Endothelial cell (in vitro differentiated cells): ENCODE measurements around the gene ZBTB18.

DNA sequence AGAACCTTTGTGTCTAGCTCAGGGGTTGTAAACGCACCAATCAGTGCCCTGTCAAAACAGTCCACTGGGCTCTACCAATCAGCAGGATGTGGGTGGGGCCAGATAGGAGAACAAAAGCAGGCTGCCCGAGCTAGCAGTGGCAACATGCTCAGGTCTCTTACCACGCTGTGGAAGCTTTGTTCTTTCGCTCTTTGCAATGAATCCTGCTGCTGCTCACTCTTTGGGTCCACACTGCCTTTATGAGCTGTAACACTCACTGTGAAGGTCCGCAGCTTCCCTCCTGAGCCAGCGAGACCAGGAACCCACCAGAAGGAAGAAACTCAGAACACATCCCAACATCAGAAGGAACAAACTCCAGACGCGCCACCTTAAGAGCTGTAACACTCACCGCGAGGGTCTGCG, 151.3 kb upstream of the GREM2 start:
- PRO-cap: no peak

DNA sequence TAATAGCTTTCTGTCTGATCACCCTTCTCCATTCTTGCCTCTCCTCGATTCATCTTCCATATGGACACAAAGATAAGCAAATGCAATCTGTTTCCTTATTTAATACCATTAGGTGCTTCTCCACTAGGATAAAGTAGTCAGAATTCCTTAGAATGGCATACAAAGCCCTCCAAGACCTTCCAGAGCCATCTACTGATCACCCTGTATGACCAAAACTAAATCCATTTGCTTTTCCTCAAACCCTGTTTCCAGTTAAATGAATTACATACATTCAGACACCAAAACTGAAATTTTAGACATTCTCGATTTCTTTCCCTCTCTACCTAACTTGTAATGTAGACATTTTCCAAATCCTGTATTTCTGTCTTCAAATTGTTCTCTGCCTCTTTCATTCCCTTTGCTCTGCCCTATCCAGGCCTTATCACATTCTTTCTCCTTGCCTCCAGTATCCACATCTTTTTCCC, 16.8 kb downstream of the CHML start:
- PRO-cap: no peak

DNA sequence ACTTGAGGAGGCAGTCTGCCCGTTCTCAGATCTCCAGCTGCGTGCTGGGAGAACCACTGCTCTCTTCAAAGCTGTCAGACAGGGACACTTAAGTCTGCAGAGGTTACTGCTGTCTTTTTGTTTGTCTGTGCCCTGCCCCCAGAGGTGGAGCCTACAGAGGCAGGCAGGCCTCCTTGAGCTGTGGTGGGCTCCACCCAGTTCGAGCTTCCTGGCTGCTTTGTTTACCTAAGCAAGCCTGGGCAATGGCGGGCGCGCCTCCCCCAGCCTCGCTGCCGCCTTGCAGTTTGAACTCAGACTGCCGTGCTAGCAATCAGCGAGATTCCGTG, 52.0 kb upstream of the MAP1LC3C start:
- PRO-cap: unidirectional peak, plus-strand start at position 231 of the sequence

- PRO-cap: no peak
Measured at GRCh38 chr1:243248721-243249384, 6.2 kb downstream of the CEP170 start.

DNA sequence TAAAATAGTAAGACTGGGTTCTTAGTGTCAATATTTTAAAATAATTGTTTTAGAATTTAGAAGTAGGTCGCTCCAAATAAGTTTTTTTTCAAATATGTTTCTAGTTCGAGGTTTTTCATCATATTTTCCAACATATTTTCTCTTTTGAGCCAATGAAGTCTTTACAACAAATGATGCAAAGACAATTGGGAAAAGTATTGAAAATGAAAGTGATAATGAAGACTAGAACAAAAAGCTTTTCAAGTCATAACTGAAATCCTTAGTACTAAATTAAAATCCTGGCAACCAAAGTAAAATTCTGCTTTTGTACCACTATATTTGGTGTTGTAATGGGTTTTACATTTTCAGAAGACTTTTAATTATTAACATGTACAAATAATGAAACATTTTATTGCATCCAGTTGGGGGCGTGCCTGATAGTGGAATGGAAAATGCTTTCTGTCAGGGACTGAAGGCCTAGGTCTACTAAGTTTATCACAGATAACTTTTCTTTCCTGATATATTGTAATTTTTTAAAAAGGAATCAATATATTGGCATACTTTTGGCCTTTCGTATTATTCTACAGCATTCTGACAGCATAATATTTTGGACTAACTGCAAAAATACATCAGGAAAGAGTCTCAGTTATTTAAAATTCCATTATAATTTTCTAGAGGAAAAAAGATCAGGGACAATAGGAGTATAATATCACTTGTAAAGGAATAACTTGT, 89.4 kb downstream of the SDCCAG8 start:
- PRO-cap: no peak

- PRO-cap: no peak
Measured at GRCh38 chr1:243454622-243454967, 198.8 kb downstream of the SDCCAG8 start.

DNA sequence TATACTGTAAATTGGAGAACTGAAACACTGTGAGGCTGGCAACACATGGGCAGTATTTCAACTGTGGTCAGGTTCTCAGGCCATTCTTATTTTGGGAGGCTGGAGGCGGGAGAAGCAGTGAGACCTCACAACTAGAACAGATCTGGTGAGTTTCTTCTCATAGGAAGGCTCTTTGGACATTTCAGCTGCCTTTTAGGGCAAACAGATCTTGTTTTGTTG, 216.0 kb downstream of the SDCCAG8 start:
- PRO-cap: no peak

DNA sequence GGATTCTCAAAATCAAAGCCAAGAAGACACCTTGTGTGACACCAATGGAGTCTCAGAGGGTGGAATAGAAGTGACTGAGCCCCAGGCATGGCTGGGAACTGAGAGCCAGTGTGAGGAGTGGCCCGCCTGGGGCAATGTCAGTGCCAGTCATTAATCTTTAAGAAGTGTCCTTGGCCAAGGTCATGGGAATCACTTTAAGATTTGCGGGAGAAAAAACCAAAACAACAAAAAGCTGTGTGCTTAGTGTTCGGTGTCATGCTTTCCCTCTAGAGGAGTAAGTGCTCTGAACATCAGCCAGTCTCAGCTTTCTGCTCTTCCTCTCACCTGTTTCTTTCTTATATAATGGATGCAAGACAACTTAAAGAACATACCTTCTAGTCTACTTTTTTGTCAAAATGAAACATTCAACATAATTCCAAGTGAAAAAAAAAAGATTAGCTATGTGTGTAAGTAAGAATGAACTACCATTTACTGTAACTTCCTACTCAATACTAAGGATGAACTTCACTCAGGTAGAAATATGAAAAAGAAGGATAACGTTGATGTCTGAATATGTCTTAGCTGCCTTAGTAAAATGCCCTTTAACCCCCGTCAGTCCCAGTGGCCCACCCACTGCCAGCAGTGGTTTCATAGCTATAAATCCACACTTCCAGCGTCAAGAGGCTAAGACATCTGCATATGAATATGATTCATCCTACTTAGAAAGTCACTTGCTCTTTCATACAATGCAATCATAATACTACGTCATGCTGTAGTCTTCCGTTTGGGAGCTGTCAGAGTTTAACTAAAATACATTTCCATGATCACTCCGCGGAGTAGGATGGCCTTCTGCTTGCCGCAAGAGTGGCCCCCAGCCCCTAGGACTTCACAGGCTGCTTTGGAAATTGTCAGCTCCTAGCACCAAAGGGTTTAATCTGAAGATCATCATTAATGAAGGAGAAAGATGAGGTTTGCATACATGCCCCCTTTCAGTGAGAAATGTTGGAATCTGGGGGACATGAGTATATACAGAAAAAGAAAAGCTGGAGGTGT, 247.2 kb downstream of the SDCCAG8 start:
- PRO-cap: no peak

DNA sequence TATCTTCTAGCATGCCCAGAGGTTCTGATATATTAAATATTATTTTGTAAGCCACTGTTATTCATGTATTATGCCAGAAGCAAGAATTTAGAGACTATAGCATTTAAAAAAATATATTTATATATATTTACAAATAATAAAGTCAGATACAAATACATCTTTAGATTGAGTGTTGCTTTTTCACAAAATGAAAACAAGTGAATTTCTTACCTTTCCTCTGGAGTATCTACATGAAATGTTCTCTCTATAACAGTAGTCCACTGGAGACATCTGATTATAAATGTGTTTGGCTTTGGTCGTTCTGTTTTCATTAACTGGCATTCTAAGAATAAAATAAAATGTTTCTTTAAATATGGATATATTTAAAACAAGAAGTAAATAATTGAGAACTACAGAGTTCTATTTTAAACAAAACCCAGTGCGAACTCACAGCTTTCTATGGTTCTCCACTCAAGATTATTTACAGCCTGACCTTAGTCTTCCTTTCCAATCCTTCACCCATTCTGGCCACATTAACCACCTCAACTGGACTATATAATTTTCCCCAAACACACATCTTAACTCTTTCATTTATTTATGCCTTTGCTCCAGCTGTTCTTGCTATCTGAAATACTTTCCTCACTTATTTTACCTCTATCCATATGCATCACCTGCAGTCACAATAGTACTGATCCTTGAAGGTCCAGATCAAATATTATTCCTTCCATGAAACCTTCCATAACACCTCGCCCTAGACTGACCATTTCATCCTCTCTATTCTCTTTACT, 185.3 kb downstream of the AKT3 start:
- PRO-cap: no peak

GRCh38 chr1:243787596-243788287, 62.3 kb downstream of the AKT3 start:
- PRO-cap: no peak

DNA sequence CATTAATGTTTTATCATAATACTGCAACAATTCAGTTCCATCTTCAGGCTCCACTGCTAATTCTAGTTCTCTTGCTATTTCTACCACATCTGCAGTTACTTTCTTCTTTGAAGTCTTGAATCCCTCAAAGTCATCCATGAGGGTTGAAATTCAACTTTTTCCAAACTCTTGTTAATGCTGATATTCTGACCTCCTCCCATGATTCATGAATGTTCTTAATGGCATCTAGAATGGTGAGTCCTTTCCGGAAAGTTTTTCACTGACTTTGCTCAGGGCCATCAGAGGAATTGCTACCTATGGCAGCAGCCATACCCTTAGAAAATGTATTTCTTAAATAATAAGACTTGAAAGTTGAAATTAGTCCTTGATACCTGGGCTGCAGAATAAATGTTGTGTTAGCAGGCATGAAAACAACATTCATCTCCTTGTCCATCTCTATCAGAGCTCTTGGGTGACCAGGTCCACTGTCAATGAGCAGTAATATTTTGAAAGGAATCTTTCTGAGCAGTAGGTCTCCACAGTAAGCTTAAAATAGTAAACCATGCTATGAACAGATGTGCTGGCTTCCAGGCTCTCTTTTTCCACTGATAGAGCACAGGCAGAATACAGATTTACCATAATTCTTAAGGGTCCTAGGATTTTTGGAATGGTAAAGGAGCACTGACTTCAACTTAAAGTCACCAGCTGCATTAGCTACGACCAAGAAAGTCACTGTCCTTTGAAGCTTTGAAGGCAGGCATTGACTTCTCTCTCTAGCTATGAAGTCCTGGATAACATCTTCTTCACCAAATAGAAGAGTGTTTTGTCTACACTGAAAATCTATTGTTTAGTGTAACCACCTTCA, 60.4 kb downstream of the AKT3 start:
- PRO-cap: no peak

DNA sequence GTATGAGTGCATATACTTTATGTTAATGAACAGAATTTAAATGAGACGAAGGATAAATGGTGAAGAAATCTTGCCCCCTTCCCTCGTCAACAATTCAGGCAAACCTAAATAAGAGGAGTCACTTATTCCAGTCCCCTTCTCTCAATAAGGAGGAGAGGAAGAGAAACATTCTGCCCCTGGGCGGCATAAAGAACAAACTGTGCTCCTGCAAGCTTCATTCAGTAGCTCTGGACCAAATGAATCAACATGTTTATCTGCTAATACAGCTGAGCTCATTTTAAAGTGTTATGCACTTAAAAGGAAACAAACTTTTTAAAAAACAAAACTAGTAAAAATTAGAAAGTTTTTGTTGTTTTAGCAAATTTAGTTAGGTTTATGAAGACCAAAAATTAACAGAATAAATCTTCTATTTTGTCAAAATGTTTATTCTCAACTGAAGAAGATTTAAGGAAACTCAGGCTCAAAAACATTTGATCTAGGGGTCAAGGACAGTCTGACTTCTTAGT, 58.4 kb downstream of the AKT3 start:
- PRO-cap: no peak

DNA sequence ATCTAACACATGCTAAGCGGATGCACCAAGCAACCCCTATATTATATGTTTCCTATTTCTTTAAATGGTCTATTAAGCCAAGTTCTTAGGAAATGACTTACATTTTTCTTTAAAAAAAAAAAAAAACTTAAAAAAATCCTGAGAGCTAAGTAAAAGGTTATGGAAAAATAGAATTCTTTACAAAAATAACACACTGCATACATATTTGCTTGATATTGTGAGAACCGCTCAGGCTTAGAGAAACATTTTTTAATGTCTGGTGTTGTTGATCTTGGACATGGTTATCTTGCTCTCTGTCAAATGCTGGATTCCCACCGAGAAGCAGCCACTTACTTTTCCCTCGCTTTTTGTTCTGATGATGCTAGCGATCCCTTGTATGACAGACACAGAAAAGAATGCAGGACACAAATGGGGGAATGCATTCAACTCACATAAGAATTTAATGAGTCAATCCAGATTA, 76.6 kb upstream of the AKT3 start:
- PRO-cap: bidirectional peak, plus-strand start outside the sequence, minus-strand start at position 354 of the sequence

GRCh38 chr1:244050883-244051440, at the start of gene ZBTB18:
TSS of gene ZBTB18 (plus strand) at chr1:244051283.
- PRO-cap: bidirectional peak, plus-strand start at chr1:244051283, minus-strand start at chr1:244051171

DNA sequence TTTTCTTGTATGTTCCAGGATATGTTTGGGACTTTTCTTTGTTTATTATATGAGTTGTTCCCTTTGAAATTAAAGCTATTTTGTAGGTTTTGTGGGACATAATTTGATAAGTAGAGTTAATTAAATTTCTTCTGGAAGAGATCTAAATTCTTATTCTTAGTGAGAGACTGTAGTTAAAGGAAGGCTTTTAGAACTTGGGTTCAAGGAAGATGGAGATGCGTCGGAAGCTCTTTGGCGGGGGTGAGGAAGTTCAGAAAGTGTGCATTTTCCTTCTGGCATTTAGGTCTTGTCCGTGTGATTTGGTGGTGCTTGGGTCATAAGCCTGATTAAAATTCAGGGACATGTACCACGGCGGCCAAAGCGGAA, 2.2 kb downstream of the ZBTB18 start:
- PRO-cap: no peak

DNA sequence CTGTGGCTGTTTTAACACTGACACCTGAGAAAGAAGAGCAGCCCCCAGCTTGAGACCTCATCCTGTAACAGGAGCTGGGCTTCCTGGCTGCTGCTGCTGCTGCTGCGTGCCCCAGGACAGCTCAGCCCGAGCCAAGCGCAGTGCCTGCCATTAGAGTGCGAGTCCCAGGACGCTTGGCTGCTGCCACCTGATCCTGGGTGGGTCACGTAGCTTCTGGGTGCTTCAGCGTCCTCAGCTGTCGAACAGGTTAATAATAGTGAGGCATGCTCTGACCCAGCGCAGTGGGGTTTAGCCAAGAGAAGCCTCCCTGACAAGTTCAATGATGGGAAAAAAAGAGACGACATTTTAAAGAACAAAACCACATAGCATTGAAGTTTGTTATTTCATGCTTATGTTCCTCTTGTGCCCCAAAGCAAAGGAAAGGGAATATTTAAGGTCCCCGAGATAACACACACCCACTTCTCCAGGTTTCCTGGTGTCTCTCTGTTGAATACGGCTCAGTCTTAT, 118.0 kb upstream of the C1orf100 start:
- PRO-cap: no peak

GRCh38 chr1:244269287-244269574, 83.2 kb upstream of the C1orf100 start:
- PRO-cap: no peak

- PRO-cap: no peak
Measured at GRCh38 chr1:244301847-244302267, 50.6 kb upstream of the C1orf100 start.

DNA sequence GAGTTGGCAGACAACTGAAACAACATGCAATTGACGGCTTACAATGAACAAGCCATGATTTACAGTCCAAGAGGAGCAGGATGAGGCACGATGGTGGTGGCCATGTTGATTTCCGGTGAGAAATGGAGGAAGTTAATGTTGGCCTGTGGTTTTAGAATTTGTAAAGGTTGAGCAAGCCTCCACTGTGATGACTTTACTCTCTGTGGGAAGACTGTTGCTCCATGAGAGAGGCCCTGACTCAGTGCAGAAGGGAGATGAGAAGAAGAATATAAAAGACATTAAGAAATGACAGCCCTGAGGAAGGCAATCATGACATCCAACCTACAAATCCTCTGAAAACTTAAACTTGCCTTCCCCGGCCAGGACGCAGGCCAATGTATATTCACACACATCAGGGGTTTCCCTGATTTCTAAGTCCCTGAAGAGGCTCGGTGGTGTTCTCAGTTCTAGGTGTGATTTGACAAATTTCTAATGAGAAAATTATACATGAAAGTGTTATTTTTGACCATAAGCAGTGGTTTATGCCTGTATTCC, 32.7 kb upstream of the C1orf100 start:
- PRO-cap: no peak

DNA sequence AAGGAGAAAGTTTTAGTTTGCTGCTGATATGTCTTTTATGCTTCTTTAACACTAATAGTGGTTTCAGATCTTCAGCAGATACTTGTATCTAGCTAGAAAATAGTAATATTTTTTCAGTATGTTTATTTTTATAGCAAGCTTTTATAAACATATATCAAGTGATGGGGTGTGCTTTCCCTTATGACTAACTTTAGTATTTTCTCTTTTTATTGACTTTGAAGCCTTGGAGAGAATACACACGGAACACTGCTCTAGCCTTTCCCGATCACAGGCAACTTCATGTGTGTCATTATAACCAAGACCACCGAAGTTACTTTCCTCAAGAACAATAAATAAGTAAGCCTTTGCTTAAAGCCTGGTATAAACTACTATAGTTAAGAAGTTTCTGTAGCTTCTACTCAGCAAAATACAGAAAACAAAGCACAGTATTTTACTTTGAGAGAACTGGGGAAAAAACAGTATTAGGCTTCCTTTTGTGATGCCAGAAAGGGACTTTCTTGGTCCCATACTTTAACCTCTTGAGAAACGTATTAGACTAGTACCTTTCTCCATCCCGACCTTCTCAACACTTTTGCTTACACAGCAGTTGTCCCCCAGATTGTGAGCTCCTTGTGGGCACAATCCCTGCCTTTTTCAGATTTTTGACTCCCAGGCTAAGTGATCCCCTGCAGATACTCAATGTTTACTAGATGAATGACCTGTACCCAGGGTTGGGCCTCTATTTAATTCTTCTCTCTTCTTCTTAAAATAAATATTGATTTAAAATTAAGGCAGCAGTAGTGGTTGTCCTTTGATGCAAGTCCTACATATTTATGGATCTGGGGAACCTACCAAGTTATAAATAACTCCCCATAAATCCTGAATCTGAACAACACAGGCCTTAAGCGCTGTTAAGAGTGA, 3.2 kb downstream of the ADSS2 start:
- PRO-cap: no peak